ENCODE measurements around the gene NDUFAF8.

DNA sequence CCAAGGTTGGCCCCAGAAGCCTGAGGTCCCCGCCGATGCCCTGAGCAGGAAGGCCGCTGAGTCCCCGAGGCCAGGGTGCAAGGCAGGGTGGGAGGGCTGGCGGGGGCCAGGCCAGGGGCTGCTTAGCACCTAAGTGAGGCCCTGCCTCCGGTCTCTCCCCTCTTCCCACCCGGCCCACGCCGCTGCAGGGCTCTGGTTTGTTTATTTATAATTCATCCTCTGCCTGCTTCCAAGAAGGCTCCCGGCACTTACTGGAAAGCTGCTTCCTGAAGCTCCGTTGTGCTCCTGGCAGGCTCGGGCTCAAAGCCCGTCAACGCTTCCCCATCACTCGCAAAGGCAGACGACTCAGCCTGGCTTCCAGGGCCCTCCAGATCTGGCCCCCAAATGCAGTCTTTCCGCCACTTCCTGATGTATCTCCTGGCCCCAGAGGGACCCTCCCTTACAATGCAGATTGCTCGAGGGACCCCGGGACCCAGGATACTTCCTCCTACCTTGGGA is 26.1 kb downstream of the NPTX1 start:
- RRBS, 2 experiments = 15 to 17% methylated on average over 5 of the region's 19 CpGs

GRCh38 chr17:80454286-80455206 is 21.9 kb downstream of the NPTX1 start:
- RRBS, 2 experiments = under 1 to 1% methylated on average over 34 of the region's 104 CpGs

GRCh38 chr17:80456449-80456780 is 20.0 kb downstream of the NPTX1 start:
- RRBS, 2 experiments = 64 to 82% methylated on average over 3 of the region's 8 CpGs

DNA sequence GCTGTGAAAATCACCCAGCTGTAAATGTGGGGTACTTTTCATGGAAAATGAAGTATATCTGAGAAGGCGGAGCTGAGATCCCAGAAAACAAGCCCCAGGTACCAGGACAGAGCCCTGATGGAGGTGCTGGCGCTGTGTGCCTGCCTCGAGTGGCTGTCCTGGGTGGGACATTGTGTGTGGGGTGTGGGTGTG is 55.6 kb downstream of the RPTOR start:
- RRBS, 2 experiments = no CpG with 5 or more reads among the region's 3 CpGs

DNA sequence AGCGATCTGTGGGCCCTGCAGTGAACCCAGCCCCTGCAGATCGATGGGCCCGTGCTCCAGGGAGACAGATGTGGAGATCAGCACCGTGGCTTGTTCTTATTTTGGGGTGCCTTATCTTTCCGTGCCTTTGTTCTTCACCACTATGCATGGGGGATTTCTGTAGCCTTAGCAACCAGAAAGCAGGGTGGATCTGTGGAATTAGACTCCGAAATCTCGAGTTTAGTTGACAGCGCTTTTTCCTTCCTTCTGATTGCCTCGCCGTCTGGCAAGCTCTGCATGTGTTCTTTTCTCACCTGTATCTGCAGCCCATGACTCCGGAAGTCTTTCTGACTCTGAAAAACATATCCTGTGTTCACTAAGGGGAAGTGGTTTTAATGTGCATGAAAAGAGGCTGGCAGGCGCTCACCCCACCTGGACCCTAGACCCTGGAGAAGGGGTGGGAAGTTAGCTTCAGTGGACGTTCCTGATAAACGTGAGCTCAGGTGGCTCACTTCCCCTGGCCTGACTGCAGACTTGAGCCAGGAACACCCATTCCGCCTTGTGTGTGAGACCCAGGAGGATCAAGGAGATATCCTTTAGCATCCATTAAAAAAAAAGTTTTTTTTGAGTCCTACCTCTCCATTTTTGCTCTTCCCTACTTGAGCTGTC is 158.5 kb downstream of the RPTOR start:
- RRBS, 2 experiments = no CpG with 5 or more reads among the region's 15 CpGs

- RRBS, 2 experiments = no CpG with 5 or more reads among the region's 18 CpGs
These were observed 180.2 kb downstream of the RPTOR start for GRCh38 chr17:80724733-80725274.

DNA sequence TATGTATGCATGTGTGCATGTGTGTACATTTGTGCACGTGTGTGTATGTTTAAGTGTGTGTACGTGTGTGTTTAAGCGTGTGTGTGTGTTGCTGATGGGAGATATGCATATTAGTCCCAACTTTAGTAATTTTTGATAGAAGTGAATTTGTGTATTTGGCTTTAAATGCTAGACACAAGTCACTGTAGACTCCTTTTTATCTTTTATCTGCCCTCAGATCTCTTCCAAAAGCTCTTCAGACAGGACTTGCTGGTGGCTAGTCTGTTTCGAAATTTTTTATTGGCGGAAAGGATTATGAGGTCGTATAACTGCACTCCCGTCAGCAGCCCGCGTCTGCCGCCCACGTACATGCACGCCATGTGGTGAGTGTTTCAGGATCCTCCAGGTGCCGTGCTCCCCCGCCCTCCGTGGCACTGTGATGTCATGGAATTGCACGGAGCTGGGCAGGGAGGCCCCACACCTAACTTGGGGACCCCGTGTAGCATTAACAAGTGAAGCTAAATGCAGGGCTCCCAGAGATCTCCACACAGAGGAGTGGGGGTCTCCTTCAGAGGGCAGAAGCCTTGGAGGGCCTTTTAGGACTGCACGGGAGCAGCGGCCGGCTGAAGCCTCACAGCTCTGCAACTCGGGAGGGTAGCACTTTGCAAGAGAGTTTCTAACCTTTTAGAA is 168.6 kb upstream of the CHMP6 start:
- RRBS, 2 experiments = no CpG with 5 or more reads among the region's 21 CpGs

- RRBS, 2 experiments = no CpG with 5 or more reads among the region's 4 CpGs
These were observed 124.0 kb upstream of the CHMP6 start for GRCh38 chr17:80867535-80868061.

DNA sequence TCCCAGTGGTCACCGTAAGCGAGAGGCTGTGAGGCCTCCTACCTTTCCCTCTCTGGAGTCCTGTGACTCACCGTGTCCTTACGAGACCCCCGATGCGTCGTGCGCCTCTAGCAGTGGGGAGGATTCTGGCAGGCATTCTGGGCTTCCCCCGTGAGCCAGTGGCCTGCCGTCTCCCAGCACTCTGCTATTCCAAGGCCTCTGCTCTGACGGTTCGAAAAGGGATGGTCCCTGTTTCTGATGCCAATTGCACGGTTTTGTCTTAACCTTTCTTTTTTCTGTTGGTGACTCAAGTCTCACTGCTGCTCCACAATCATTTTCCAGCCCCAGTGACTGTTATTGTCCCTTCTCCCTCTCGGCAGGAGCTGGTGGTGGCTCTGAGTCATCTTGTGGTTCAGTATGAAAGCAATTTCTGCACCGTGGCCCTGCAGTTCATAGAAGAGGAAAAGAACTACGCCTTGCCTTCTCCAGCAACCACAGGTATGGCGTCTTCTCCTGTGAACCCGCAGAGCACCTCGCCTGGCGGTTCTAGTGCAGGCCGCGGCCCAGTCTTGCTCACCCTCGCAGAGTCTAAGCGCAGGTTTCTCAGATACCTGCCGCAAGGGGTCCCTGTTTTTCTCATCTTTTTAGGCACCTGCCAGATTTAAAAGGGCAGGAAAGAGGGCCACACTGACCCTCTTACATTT is 100.1 kb upstream of the CHMP6 start:
- RRBS, 2 experiments = no CpG with 5 or more reads among the region's 25 CpGs

GRCh38 chr17:80987659-80988446 is 3.8 kb upstream of the CHMP6 start:
- RRBS, 2 experiments = no CpG with 5 or more reads among the region's 21 CpGs

DNA sequence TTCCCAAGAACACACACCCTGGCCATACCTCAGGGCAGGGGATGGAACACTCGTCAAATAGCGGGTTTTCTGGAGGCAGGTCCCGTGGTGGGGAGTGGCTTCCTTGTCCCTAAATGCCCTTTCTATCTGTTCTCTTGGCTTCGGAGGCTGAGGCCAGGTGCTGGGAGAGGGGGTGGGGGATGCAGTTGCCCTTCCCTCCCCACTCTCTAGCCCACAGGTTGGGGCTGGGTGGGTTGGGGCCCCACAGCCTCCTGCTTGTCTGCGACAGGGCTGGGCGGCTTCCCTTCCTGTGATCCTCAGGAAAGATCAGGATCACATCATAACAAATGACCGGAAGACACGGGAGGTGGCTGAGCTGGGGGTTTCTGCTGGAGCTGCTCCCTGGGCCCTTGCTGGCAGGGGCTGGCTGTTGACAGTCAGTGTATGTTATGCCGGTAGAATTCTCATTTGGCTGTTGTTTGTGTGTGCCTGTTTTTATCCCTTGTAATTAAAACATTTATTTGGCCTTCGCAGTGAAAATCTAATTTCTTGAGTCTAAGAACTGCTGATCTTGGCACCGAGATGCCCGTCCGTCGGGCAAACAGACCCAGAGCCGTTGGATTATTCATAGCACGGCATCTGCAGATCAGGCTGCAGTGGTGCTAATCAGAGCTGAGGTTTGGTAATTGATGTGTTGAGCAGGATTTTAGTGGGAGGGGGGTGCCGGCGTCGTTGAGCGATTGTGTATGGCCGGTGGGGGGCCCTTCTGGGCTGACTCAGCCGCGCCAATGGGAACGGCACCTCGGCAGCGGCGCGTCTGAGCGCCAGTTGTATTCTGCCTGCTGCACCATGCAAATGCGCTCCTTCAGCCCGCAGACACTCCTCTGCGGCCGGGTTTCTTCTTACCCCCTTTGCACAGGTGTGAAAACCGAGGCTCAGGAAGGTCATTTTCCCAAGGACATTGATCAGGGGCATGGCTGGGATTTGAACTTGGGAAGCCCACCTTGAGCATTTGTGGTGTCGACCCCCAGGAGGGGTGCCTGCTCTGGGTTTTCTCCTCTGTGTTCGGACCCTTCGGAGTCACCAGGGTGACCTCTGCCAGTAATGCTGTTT is 18.0 kb downstream of the BAIAP2 start:
- RRBS, 2 experiments = 58 to 63% methylated on average over 3 of the region's 37 CpGs

- RRBS, 2 experiments = 91 to 94% methylated on average over 3 of the region's 35 CpGs
These were observed 47.3 kb upstream of the PVALEF start for GRCh38 chr17:81117658-81118747.

DNA sequence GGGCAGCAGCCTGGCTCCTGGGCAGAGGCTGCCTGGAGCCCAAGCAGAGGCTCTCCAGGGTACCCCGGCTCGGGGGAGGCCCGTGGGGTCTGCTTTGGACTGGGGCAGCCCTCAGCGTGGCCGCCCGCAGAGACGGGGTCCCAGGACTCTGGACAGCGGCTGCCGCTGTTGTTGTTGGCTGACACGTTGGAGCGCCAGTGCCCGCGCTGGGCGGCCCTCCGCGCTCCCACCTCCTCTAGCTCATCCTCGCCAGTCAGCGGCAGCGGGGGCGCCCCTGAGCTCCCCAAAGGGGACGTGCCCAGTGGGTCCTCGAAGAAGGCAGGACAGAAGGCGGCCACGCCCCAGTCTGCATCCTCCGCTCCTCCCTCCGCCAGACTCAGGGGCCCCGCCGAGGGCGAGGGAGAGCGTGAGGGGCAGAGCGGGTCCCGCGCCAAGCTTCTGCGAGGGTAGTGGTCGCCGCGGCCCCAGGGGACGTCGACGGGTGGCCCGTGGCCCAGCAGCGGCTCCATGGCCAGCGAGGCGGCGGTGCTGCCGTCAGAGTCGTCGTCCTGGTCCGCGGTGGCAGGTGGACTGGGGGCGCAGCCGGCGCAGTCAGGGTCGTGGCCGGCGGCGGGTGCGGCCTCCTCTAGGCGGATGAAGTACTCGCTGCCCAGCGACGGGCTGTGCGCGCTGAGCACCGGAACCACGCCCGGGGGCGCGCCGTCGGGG is 43.4 kb upstream of the PVALEF start:
- RRBS, 2 experiments = 94 to 95% methylated on average over 17 of the region's 71 CpGs

GRCh38 chr17:81228284-81228907 is 5.6 kb upstream of the CEP131 start:
- RRBS, 2 experiments = no CpG with 5 or more reads among the region's 13 CpGs

DNA sequence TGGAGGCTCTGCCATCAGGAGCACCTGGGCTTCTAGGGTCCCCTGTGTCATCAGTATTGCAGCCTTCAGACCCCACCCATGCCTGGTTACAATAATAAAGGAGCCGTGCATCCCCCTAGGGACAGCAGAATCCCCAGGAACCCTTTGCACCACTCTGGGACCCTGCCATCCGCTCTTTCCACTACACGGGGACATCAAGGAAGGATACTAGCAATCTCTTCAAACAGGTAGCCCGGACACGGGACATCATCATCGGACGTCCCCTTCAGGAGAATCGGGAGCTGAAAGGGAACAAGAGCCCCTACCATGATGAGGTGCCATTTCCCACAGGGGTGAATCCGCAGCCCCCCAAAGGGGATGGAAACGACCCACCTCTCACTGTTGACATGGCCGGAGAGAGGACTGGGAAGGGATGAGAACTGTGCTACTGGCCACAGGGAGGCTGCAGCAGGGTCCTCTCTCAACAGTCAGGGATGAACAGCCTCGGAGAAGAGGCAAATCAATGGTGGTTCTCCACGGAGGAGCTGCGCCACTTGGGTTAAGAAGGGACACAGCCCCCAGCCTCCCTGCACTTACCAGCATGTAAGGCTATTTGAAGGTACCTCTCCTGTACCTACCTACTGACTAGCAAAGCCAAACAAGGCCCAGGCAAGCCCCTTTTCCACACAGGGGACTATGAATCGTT is 1.5 kb downstream of the TEPSIN start:
- RRBS, 2 experiments = no CpG with 5 or more reads among the region's 15 CpGs

DNA sequence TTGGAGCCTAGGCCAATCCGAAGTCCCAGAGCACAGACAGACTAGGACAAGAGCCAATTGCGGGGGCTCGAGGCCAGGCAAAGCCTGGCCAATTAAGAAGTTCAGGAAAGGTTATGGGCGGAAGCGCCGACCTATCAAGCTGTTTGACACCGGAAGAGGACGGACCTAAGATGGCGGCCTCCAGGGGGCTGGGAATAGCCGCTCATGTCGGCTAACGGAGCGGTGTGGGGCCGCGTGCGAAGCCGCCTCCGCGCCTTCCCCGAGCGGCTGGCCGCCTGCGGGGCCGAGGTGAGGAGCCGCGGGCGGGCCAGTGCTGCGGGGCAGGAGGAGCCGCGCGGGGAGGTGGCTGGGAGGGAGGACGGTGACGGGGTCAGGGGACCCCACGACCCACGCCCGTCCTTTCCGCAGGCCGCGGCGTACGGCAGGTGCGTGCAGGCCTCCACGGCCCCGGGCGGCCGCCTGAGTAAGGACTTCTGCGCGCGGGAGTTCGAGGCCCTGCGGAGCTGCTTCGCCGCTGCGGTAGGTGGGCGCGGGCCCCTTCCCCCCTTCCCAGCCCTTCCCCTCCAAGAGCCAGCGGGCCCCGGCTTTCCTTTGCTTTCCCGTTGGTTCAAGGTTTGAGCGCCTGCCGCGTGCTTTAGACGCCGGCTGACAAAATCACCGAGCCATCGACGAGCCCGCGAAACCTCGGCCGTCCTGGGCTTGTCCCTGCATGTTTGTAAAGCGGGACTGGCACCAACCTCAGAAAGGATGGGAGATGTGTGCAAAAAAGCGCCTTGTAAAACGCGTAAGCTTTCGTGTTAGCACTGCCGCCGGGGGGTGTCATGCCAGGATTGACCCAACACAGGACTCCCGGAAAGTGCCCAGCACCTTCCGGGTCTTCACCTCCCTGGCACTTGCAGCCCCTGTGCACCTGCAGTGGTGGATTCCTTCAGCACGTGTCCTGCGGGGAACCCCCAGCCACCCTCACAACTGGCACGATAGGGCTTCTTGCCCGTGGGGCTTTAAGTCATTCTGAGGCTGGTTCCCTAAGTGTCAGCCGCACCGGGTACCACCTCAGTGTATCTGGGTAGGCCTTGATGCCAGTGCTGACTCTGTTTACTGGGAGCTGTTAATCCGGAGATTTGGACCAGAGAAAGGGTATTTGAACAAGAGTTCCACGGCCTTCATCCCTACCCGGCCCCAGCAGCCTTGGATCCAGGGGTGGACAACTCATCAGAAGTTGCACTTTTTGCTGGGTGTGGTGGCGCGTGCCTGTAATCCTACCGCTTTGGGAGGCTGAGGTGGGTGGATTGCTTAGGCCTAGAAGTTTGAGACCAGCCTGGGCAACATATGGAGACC is at the start of gene NDUFAF8:
TSS of gene NDUFAF8 (plus strand) at position 159 of the 1,338 bp plus-strand sequence.
- RRBS, 2 experiments = 1 to 3% methylated on average over 9 to 11 of the region's 92 CpGs

DNA sequence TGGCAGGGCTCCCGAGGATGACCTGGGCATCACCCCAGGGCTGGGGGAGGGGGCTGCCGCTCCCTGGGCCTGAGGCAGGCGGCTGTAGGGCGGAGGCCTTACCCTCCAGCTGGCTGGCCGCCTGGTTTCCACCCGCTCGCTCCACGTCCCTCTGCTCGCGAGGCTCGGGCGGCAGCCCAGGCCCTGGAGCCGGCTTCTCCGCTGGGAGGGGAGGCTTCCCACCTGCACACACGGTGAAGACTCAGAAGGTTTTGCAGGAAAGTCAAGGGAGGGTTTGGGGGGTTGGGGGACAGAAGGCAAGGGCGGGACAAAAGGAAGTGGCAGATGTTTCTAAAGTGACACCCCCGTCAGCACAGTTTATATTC is 12.3 kb downstream of the NDUFAF8 start:
- RRBS, 2 experiments = no CpG with 5 or more reads among the region's 17 CpGs

GRCh38 chr17:81295909-81296638 is 967 bp upstream of the SLC38A10 start:
- RRBS, 2 experiments = 59 to 60% methylated on average over 3 of the region's 20 CpGs

- RRBS, 2 experiments = no CpG with 5 or more reads among the region's 12 CpGs
These were observed 3.4 kb upstream of the SLC38A10 start for GRCh38 chr17:81298477-81299031.

GRCh38 chr17:81330593-81331235 is 35.6 kb upstream of the SLC38A10 start:
- RRBS, 2 experiments = 67 to 80% methylated on average over 8 of the region's 22 CpGs